Epithelial cell of proximal tubule (primary cell): Measurements from ENCODE around the genes CD53, WDR77, RAP1A and KCND3.

GRCh38 chr1:110872235-110873358 is at the start of gene CD53:
Gene CD53 (plus strand): TSS chr1:110873148.
- RAMPAGE, long total RNA, result no peak
- RRBS, result no CpG with 5 or more reads among the region's 12 CpGs

- RAMPAGE, long total RNA, result no peak
- RRBS, result no CpG with 5 or more reads among the region's 5 CpGs
Observed at GRCh38 chr1:110873421-110874143, 634 bp downstream of the CD53 start.

DNA sequence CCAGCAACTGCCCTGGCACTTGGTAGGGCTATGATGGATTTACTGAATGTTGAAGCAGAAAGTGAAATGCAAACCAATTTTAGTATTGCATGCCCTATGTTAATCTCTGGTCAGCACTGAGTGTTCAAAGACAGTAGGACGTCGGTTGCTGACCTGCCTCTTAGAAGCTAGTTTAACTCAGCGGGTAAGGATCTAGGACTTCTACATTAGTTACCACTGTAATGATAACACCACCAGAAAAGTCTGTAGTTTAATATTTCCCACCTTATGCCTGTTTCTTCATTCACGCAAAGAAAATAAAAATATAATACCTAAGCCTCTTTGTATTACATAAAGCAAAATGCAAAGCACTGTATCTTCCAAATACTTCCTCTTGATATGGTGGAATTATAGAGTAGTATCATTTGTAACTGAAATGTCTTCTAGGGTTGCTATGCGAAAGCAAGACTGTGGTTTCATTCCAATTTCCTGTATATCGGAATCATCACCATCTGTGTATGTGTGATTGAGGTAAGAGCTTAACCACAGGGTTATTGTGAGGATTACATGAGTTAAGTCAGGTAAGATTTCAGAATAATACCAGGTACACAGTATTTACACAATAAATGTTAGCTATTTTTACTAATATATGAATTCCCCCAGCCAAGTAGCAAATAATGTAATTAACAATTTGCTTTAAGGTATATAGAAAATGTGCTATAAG is 24.6 kb downstream of the CD53 start:
- RAMPAGE, long total RNA, result no peak
- RRBS, result no CpG with 5 or more reads among the region's 6 CpGs

- RAMPAGE, long total RNA, result no peak
Observed at GRCh38 chr1:110905798-110906016, 32.8 kb downstream of the CD53 start.

DNA sequence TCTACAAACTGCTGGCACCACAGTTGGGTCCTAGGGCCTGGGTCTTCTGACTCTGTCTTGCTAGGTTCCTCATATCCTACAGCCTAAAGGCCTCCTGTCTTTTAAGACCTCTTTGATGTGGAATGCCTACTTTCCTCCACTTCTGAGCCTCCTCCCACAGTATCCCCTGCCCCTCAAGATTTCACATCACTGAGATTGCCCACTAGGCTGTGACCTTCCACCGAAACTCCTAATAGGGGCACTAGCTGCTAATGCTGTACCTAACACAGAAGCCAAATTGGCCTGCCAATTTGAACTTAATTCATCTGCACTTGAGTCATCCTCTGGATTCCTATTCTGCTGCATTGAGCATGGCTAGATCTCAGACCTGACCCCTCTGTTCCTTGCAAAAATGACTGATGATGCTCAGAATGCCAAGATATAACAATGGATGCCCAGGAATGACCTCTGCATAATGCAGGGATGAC is 2.2 kb upstream of the OVGP1 start:
- RAMPAGE, long total RNA, result no peak
- RRBS, result no CpG with 5 or more reads among the region's 1 CpG

GRCh38 chr1:111448208-111449377 is at the start of gene WDR77:
Gene WDR77 (minus strand): TSS chr1:111449256.
- RAMPAGE, long total RNA, result no peak
- RRBS, result 2% methylated on average over 24 of the region's 65 CpGs

GRCh38 chr1:111535643-111536394 is 32.4 kb upstream of the ADORA3 start:
- RAMPAGE, long total RNA, result no peak
- RRBS, result no CpG with 5 or more reads among the region's 8 CpGs

DNA sequence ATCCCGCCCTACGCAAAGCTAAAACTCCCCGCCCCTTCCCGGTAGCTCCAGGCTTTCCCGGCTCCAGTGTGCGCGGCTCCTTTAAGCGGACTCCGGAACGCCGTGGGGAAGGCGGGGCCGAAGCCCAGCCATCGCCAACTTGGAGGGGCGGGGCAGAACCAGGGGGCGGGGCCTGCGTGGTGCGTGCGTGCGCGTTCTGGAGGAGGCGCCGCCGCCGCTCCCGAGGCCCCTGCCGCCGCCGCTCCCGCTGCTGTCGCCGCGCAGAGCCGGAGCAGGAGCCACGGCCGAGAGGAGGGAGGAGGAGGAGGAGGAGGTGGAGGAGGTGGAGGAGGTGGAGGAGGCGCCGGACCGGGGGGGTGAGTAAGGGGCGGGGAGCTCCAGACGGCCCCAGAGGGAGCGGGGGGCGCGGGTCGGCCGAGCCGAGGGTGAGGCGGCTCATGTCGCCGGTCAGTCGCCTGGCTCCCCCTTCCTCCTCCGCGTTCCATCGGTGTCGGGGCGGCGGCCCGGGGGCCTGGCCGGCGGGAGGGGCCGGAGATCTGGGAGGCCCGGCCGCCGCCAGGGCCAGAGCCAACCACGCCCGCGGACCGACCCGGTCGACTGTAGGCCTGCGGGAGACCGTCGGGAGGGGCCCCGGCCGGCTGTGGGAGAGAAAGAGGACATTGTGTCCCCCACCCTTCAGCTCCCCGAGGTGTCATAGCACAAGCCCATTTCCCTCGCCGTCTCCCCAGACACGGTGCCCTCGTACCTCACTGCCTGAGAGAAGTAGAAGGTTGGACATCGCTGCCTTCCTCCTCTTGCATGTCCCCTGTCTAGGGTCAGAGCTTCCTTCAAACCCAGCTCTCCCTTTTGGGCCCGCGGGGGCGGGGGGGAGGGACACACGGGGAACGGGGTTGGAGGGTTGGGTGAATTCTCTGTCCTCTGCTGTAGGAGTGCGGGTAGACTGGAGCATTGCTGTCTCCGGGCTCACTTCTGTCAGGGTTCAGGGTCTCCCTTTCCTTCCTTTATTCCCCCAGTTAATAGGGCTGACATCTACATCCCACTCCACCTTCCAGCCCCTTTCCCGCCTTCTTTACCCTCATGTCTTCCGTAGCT is at the start of gene RAP1A:
Gene RAP1A (plus strand): TSS at position 211 of the 1,092 bp plus-strand sequence.
- RAMPAGE, long total RNA, result no peak
- RRBS, result 1% methylated on average over 41 of the region's 90 CpGs

DNA sequence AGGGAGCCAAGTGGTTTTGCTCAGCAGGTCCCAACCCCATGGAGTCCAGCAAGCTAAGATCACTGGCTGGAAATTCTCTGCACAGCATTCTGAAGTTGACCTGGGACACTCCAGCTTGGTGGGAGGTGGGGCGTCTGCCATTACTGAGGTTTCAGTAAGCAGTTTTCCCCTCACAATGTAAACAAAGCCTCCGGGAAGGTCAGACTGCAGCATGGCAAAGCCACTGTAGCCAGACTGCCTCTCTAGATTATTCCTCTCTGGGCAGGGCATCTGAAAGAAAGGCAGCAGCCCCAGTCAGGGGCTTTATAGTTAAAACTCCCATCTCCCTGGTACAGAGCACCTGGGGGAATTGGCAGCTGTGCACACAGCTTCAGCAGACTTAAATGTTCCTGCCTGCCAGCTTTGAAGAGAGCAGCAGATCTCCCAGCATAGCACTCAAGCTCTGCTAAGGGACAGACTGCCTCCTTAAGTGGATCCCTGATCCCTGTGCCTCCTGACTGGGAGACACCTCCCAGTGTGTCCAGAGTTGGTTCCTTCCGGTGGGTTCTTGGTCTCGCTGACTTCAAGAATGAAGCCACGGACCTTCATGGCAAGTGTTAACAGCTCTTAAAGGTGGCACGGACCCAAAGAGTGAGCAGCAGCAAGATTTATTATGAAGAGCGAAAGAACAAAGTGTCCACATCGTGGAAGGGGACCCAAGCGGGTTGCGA is 59.4 kb downstream of the INKA2 start:
- RAMPAGE, long total RNA, result no peak
- RRBS, result no CpG with 5 or more reads among the region's 10 CpGs

GRCh38 chr1:111690128-111690486 is 49.1 kb downstream of the INKA2 start:
- RAMPAGE, long total RNA, result no peak

- RAMPAGE, long total RNA, result no peak
- RRBS, result no CpG with 5 or more reads among the region's 12 CpGs
Observed at GRCh38 chr1:111716768-111717961, 22.0 kb downstream of the INKA2 start.

DNA sequence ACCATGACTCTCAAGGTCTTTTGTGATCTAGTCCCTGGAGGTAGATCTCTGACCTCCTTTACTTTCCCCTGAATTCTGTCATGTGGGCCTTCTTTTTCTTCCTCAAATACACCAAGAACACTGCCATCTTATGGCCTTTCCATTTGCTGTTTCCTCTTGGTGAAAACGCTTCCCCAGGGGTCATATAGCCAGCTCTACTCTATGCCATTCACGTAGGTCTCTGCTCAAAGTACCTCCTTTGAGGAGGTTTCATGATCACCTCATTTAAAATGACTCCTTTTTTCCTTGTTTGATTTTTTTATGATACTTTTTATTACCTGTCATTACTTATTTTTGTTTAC is 2.7 kb downstream of the DDX20 start:
- RAMPAGE, long total RNA, result no peak
- RRBS, result no CpG with 5 or more reads among the region's 2 CpGs

- RAMPAGE, long total RNA, result no peak
- RRBS, result no CpG with 5 or more reads among the region's 6 CpGs
Observed at GRCh38 chr1:111851330-111851911, 95.7 kb downstream of the DDX20 start.

GRCh38 chr1:111892052-111892612 is 97.3 kb downstream of the KCND3 start:
- RAMPAGE, long total RNA, result no peak
- RRBS, result no CpG with 5 or more reads among the region's 5 CpGs

- RAMPAGE, long total RNA, result no peak
- RRBS, result 19% methylated on average over 3 of the region's 21 CpGs
Observed at GRCh38 chr1:111904342-111905386, 84.8 kb downstream of the KCND3 start.

- RAMPAGE, long total RNA, result no peak
- RRBS, result no CpG with 5 or more reads among the region's 11 CpGs
Observed at GRCh38 chr1:111920121-111921137, 69.0 kb downstream of the KCND3 start.

GRCh38 chr1:111973915-111974272 is 15.6 kb downstream of the KCND3 start:
- RAMPAGE, long total RNA, result no peak
- RRBS, result no CpG with 5 or more reads among the region's 2 CpGs

DNA sequence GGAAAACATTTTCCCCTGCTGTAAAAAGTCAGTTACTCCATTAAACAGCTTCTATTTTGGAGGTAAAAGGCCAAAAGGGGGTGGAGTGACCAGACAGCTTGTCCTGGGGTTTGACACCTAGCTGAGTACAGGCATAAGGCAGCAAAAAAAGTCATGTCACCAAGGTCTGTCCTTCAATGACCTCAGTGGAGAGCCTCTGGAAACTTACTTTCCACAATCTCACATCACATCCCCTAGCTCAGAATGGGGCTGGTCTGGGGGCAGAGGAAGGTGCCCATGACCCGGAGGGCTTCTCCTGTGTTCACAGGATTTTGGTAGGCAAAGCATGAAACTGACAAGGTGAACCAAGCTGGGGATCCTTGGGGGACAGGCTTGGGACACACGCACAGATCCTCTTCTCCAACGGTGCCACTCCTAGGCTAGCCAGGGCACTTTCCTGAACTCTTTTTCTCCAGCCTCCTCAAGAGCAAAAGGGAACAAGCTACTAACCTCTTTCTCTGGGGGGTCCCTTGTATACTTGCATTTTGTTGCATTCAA is 1.5 kb downstream of the KCND3 start:
- RAMPAGE, long total RNA, result no peak
- RRBS, result no CpG with 5 or more reads among the region's 3 CpGs

DNA sequence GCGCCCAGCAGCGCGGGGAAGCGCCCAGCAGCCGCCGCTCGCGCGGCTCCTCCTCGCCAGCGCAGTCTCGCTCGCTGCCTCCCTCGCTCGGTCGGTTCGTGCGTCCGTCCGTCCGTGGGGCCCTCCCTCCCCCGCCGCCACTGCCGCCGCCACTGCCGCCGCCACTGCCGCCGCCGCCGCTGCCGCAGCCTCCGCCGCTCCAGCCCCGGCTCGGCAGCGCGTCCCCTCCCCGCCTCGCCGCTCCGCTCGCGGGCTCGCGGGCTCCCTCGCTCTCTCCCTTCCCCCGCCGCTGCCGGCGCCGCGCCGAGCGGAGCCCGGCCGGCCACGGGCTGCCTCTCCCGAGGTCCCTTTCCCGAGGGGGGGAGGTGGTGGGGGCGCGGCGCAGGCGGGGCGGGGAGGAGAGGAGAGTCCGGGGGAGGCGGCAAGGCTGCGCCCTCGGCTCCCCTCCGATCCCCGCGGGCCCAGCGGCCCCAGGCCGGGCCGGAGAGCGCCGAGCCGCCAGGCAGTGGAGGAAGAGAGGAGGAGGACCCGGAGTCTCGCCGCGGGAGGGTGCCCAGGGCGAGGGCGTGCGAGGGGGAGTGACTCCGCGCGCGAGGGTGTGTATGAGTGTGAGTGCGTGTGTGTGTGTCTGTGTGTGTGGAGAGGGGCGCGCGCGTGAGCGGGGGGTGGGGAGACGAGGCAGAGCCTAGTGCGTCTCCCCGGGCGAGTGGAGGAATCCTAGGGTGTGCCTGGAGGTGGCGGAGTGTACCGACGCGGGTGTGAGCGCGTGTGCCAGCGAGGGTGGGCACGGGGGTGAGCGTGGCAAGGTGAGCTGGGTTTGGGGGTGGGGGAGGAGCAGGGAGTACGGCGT is at the start of gene KCND3:
Gene KCND3 (minus strand): TSS at position 76 of the 850 bp plus-strand sequence.
- RAMPAGE, long total RNA, result no peak
- RRBS, result 1% methylated on average over 25 of the region's 110 CpGs

DNA sequence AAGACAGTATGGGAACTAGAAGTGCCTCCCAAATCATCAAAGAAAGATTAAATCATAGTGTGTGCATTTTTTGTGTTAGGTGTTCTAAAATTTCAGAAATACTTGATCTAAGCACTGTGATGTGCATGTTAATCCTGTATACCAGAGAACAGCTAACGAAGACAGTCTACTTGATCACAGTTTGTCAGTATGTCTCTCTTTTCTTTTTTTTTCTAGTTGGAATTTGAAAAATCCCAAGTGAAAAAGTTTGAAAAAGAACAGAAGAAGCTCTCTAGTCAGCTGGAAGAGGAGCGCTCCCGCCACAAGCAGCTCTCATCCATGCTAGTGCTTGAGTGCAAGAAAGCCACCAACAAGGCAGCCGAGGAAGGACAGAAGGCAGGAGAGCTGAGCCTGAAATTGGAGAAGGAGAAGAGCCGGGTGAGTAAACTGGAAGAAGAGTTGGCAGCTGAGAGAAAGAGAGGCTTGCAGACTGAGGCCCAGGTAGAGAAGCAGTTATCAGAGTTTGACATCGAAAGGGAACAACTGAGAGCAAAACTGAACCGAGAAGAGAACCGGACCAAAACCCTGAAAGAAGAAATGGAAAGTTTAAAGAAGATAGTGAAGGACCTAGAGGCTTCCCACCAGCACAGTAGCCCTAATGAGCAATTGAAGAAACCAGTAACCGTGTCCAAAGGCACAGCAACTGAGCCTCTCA is 52.9 kb upstream of the WNT2B start:
- RAMPAGE, long total RNA, result no peak
- RRBS, result no CpG with 5 or more reads among the region's 9 CpGs